Placental pericyte (primary cell): Measurements from ENCODE around the genes DAPK3, SIRT6 and UBXN6.

DNA sequence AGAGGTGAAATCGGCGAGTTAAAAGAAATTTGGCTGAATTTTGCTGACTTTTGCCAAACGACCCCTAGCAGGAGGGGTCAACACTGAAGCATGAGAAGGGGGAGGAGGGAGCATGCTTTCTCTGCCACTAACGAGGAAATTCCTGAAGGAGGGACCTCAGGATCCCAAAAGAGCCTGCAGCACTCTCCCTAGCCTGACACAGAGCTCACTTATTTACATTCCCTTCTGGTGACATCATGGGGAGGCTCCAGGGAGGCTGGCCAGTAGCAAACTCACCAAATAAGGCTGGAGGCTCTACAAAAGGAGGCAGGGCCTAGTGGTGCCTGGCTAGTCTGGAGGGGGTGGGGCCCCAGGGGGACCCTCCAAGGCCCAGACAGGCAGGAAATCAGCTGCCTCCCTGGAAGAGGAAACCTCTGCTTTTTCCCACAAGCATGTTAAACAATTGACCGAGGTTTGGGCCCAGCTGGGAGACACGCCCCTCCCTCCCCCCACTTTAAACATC lies 2.3 kb downstream of the DAPK3 start:
- CAGE, long polyA plus RNA, result no peak

DNA sequence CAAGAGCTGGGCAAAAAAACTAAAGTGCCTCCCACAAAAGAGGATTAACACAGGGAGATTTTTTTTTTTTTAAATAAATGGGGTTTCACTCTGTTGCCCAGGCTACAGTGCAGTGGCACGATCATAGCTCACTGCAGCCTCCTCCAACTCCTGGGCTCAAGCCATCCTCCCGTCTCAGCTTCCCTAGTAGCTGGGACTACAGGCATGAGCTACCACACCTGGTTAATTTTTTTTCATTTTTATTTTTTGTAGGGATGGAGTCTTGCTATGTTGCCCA lies 1.9 kb downstream of the DAPK3 start:
- CAGE, long polyA plus RNA, result no peak

GRCh38 chr19:3970989-3971728 lies at the start of gene DAPK3:
Gene DAPK3, minus strand, starts transcription at chr19:3971099.
- CAGE, long polyA plus RNA, result no peak

GRCh38 chr19:4059324-4060360 lies 7.1 kb downstream of the ZBTB7A start:
- CAGE, long polyA plus RNA, result no peak

- CAGE, long polyA plus RNA, result no peak
Measured at GRCh38 chr19:4060361-4061025, 6.2 kb downstream of the ZBTB7A start.

- CAGE, long polyA plus RNA, result no peak
Measured at GRCh38 chr19:4095009-4095674, 28.4 kb upstream of the ZBTB7A start.

DNA sequence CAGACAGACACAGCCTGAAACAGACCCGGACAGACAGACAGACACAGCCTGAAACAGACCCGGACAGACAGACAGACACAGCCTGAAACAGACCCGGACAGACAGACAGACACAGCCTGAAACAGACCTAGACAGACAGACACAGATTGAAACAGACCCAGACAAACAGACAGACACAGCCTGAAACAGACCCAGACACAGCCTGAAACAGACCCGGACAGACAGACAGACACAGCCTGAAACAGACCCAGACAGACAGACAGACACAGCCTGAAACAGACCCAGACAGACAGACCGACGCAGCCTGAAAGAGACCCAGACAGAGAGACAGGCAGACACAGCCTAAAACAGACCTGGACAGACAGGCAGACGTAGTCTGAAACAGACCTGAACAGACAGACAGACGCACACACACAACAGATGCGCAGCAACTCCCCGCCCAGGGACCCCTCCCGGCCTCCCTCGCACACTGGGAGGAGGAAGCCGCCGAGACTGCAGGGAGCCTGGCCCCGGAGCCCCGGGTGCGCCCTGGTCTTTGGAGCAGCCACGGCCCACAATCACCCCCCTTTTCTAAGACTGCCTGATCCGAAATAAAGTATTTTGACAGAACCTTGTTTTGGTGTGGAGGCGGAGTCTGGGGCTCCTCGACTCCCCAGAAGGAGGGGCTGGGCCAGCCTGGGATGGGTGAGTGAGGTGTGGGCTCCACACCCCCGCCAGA lies 9.8 kb downstream of the SIRT6 start:
- CAGE, long polyA plus RNA, result no peak

DNA sequence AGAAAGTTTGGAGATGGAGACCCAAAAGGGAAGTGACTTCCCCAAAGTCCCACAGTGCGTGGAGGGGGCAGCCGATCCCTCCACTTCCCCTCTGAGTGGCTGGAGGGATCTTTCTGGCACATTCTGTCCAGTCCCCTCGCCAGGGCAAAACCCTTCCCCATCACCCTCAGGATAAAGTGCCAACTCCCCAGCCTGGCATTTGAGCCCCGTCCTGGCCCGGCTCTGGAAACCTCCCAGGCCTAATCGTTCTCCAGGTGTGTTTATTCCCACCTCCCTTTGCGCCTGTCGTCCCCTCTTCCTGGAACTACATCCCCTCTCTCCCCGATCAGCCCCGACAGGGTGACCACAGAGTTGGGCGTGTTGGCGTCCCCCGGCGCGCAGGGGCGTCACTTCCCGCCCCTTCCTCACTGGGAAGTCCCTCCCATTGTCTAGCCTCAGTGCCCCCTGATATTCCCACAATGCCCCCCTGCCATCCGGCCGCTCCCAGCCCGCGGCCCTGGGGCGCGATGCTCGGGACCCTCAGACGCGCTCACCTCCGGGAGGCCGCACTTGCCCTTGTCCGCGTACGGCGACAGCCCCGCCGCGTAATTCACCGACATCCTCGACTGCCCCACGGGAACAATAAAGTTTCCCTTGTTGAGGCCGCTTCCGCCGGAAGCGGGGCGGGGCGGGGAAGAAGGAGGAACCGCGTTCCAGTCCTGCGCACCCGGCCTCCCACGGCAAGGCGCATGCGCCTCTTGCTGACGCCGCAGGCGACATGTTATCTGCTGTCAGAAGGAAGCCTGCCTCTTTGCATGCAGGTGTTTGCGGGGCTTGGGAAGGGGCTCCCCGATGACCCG lies at the start of gene SIRT6:
TSS of gene SIRT6 (minus strand) at position 623 of the 839 bp plus-strand sequence.
- CAGE, long polyA plus RNA, result no peak

- CAGE, long polyA plus RNA, result no peak
Measured at GRCh38 chr19:4208535-4209233, 20.6 kb upstream of the EBI3 start.

DNA sequence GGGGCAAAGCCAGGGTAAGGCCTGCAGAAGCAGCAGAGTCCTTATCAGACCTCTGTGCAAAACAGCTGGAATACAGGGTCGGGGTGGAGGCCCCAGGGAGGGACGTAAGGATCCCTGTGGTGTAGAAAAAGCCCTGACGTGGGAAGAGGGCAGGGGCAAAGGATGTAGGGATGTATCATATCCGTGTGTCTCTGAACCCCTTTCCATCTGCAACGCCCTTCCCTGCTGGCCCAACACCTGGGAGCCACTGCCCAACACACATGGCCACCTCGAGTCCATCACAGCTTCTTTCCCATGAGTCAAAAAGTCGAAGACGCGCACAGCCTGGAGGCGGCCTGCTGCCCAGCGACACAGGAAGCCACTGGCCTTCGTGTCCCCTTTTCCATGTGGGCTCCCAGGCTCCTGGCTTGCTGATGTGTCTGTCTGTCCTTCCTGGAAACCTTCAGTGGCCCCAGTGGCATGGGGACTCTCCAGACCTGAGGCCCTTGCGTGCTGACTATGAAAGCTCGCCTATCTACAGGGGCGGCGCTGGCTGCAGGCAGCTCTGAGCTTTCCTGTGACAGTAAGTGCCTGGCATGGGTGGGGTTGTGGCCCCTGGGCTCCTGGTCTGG lies 27.8 kb downstream of the SH3GL1 start:
- CAGE, long polyA plus RNA, result no peak

- CAGE, long polyA plus RNA, result no peak
Measured at GRCh38 chr19:4389983-4390441, 10.3 kb downstream of the SH3GL1 start.

- CAGE, long polyA plus RNA, result no peak
Measured at GRCh38 chr19:4452129-4452788, 5.3 kb downstream of the UBXN6 start.

DNA sequence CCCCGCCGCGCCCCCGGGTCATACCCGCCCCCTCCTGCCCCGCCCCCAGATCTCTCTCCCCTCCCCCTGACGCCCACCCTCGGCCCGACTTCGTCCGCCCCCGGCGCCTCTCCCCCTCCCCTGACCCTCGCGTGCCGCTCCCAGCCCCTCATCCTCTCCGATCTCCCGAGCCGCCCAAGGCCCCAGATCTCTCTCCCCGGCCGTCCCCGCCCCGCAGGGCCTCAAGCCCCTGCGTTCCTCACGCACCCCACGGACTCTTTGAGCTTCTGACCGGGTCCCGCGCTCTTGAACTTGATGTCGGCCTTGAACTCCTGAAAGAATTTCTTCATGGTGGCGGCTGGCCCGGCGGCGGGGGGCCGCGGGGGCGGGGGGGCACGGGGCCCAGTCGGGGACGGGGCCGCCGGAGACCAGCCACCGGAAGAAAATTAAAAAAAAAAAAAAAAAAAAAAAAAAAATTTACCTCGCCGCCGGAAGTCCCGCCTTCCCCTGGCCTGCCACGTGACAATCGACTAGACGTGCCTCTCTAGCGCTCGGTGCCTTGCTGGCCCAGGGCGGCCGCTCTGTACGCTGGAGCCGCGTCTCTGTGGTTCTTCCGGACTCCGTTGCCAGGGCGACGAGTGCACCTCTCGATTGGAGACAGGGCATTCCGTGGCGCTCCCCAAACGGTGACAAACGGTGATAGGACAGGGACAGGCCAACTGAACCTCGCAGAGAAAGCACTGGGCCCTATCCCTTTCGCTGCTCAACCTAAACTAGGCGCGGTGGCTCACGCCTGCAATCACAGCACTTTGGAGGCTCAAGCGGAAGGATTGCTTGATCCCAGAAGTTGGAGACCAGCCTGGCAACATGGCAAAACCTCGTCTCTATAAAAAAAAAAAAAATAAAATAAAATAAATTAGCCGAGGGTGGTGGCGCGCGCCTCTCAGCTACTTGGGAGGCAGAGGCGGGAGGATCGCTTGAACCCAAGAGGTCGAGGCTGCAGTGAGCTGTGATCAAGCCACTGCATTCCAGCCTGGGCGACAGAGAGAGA lies at the start of gene UBXN6:
TSS of gene UBXN6 (minus strand) at position 426 of the 1,030 bp plus-strand sequence.
- CAGE, long polyA plus RNA, result no peak

GRCh38 chr19:4471518-4472204 lies 436 bp upstream of the HDGFL2 start:
- CAGE, long polyA plus RNA, result no peak

GRCh38 chr19:4519557-4520399 lies 1.5 kb upstream of the PLIN4 start:
- CAGE, long polyA plus RNA, result no peak

- CAGE, long polyA plus RNA, result no peak
Measured at GRCh38 chr19:4525518-4526094, 7.3 kb upstream of the PLIN4 start.

- CAGE, long polyA plus RNA, result no peak
Measured at GRCh38 chr19:4536640-4537255, 1.7 kb upstream of the PLIN5 start.

- CAGE, long polyA plus RNA, result no peak
Measured at GRCh38 chr19:4541397-4542021, 1.7 kb upstream of the LRG1 start.

DNA sequence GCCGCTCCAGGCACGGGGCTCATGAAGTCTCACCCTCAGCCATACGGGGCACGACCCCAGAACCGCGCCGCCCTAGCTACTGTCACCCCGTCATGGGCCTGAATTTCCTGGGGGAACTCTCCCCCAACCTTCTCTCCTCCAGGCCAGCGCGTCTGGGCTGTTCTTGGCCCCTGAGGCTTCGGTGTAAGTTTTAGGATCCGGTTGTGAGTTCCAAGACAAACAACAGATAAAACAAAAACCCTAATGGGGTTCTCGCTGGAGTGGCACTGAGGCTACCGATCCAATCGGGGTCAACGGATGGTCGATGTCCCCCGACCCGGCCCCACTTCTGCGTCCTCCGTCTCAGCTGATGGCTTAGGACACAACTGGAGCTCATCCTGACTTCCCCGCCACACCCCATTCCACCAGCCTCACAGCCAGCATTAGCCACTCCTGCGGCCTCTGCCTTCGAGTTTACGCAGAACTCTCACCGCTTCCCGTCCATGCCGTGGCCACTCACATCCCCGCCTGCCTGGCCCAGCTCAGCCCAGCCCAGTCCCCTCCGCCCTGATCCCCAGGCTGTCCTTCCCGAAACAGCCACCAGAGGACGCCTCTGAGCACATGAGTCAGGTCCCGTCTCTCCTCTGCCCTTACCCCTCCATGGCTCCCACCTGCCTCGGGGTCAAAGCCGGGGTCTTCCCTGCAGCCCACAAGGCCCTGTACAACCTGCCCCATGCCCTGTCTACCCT lies 7.8 kb upstream of the SEMA6B start:
- CAGE, long polyA plus RNA, result no peak

GRCh38 chr19:4606843-4607395 lies 32.4 kb upstream of the TNFAIP8L1 start:
- CAGE, long polyA plus RNA, result no peak